ENCODE measurements around the gene TVP23A.

GRCh38 chr16:8551314-8551889, 38.9 kb downstream of the TMEM114 start:
- PRO-cap: no peak

- PRO-cap: unidirectional peak, plus-strand start at chr16:8622077; unidirectional peak, minus-strand start at chr16:8622178
Observed at GRCh38 chr16:8621834-8622696, 567 bp downstream of the METTL22 start.

DNA sequence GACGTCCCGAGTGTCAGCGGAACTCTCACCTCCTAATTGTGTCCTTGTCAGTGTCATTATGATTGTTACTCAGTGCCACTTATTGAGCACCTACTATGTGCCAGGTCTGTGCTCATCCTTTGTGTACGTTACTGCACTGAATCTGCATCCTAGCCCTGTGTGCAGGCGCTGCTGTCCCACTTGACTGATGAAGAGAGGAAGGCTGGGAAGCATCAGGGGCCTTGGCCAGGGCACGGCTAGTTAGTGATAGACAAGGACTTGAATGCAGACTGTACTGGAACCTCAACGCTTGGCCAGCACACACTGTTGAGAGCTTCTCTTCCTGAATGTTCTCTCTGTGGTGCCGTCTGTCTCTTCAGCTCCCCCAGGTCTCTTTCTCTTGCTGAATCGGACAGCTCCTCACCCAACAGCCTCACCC, 21.1 kb downstream of the METTL22 start:
- PRO-cap: no peak

GRCh38 chr16:8864150-8865002, 4.4 kb downstream of the CARHSP1 start:
- PRO-cap: no peak

DNA sequence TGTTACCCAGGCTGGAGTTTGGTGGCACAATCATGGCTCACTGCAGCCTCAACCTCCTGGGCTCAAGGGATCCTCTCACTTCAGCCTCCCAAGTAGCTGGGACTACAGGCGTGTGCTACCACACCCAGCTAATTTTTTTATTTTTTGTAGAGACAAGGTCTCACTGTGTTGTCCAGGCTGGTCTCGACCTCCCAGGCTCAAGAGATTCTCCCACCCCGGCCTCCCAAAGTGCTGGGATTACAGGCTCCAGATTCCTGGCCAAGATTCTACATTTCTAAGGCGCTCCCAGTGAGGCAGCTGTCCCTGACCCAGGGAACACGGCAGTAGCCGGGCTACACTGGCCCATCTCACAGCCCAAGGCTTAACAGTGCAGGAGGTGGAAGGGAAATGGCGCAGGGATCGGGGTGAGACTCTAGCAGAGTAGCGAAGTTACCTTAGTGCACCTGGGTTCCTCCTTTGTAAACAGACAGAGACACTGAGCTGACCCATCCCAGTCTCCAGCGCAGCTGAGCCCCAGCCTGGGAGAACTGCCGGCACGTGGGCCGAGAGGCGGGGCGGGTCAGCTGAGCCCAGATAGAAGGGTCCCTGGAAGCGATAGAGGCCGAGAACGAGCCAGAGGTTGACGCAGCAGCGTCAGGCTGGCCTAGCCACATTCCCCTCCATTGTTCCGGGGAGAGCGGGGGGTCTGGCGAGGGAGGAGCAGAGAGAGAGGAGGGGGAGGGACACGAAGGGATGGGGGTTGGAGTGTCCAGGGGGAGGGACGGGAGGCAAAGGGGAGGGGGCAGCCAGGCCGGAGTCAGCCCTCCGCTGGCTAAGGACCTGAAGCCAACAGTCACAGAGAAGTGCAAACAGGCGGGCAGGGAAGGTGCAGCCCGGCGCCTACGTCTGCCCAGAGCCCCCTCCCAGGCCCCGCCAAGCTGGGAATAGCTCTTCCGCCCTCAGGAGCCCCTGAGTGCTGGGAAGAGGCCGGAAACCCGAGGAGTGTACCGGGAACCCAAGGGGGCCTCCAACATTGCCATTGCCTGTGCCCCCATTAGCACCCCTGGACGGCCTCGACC, 2.5 kb downstream of the CARHSP1 start:
- PRO-cap: unidirectional peak, plus-strand start at position 604 of the sequence; unidirectional peak, plus-strand start at position 835 of the sequence

DNA sequence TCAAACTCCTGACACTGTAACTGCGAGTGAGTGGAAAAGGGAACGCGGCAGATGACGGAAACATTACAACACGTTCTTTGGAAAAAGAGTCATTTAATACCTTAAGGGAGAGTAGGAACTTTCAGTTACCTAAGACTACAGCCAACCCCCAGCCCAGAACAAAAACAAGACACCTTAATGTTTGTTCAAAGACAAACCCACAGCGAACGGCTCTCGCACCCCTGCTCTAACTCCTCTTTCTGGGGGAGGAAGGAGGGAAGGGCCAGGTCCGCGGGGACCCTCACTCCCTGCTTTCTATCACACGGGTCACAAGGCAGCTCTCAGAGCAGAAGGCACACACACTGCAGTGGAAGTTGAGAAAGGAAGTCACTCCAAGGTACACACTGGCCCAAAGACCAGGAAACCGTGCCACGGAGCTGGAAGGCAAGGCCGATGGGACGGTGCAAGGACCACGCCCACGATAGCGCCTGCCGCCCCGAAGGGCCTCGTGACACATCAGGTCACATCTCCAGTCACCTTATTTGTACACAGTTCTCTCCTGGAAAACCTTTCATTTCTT, 9.9 kb downstream of the LITAFD start:
- PRO-cap: no peak

DNA sequence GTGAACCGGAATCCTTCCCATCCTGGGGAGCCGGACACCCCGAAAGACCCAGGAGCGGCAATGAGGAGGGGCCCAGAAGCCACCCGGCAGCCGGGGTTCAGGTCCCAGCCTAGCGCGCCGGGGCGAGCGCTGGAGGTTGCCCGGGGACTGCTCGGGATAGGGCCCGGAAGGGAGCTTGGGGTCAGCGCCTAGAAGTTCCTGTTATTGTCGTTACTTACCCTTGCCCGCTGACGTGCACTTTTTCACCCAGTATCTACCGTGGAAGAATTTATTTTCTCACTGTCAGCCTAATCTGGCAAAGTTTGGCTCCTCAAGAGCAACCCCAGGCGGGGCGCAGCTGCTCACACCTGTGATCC, 448 bp upstream of the USP7 start:
- PRO-cap: no peak

DNA sequence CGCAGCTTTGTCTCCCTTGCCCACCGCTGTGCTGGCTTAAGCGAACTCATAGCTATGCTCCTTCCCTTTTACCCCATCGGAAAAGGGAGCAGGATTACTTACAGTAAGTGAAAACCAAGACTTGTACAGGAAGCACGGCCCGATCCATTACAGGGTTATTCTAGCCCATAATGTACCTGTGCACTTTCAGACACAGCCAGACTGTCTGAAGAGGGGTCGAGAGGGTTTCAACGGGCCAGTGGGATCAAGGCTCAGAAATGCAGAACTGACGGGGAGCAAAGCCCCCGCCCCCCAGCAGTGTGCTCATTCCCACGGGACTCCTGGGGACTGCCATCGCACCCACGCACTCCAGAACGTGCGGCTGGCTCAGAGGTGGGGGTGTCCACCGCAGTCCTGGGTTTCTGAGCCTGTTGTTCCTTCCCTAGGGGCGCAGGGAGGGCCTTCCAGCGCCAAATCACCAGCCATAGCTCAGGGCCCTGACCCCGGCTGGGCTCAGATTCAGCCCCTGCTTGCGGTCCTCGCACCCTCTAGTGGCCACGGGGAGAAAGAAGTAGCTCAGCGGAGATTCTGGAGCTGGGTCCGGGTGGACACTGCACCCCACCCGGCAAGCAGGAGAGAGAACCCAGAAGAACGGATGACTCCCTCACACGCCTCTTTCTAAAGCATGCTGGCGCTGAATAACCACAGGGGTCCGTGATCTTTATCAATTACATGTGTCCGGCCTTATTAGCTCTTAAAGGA, 44.9 kb upstream of the USP7 start:
- PRO-cap: no peak

GRCh38 chr16:10457220-10458149, 71.6 kb downstream of the ATF7IP2 start:
- PRO-cap: no peak

GRCh38 chr16:10520263-10520997, 60.0 kb downstream of the EMP2 start:
- PRO-cap: no peak

DNA sequence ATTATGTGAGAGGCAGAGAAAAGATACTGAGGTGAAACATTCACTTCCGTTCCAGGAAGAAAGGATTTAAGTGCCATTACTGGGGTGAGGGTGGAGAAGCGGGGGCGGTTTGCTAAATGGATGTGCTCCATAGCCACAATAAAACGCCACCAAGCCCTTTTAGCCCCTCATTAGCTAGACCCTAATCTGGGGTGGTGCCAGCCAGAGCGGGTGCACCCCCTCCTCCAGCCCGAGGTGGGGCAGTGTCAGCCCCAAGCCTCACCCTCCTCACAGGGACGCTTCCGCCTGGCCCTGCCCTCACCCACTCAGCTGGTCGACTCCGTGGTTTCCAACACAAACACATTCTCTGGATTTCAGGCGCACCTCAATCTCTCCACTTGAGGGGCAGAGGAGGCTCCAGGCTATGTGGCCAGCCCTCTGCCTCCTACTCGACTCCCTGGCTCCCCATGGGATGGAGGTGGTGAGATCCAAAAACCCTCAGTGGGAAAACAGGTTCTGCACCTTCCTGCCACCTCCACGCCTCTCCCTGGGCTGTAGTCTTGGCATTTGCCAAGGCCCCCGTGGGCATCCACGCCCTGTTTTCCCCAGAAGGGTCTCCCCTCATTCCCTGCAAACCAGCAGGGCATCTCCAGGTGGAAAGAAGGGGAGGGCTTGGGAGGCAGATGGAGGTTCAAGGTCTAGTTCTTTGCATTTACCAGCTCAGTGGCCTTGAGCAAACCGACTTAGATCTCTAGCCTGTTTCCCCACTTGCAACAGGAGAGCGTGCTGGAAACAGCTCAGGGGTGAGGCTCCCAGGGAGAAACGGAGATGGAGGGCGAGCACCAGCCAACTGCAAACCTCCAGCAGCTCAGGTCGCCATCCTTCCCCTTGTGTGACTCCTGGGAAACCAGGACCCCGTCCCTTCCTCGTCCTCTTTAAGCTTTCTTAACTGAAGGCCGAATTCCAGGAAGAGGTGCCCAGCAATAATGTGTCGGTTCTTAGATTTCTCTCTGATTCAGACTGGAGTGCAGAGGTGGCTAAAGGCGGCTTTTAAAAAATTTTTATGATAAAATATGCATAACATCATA, 1.7 kb downstream of the EMP2 start:
- PRO-cap: no peak

GRCh38 chr16:10688284-10688774, 6.4 kb downstream of the TEKT5 start:
- PRO-cap: no peak

- PRO-cap: no peak
Observed at GRCh38 chr16:10818394-10819149, at the start of gene TVP23A. Gene TVP23A, minus strand, starts transcription at chr16:10818794.

DNA sequence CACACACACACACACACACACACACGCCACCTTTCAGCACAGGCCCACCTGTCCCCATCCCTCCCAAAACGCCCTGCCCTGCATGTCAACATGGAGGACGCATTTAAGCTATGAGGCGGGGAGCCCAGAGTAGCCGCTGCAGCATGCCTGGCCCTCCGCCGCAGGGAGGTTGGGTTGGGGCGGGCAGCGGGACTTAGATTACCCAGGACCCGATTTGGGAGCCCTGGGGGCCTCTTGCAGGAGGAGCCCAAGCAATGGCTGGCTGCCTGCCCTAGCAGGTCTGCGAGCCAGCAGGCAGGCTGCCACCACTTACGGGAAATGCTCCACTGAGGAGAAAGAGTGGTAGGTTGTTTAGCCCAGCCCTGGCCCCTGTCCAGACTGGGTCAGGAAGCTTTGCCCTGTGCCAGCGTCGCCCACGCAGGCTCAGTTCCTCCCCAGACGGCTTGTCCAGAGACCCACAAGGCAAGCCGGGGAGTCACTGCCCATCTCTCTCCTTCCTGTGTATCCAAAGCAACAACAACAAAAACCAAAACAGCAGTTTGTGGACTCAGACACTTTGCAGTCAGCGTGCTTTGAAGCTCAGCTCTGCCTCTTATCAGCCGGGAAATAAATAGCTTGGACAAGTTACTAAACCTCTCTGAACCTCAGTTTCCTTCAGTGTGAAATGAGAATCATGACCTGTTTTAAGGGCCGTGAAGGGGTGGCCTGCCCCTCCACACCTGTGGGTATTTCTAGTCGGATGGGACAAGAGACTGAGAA, 10.3 kb upstream of the TVP23A start:
- PRO-cap: no peak

DNA sequence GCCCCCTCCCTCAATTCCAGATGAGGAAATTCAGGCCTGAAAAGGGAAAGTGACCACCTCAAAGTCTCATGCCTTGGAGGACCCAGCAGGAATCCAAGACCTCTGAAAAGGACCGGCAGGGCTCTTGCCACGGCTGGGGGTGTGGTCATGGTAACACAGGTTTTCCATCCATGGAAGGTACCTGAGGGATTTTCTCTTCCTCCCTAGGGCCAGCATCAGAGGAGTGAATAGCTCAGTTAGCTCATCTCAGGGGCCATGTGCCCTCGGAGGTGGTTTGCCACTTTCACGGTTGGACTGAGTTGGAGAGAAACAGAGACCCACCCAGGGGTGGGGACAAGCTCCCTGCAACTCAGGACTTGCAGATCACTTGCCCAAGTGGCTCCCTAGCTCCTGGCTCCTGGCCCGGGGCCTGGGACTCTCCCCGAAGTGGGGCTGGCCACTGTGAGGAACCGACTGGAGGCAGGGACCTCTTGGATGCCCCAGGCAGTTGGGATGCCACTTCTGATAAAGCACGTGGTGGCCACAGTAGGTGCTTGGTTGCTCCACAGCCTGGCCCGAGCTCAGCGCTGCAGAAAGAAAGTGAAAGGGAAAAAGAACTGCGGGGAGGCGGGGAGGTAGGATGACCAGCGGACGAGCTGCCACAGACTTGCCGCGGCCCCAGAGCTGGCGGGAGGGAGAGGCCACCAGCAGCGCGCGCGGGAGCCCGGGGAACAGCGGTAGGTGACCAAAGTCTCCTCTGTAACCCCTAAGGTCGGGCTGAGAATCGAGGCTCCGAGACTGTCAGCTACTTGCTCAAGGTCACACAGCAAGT, 1.5 kb downstream of the CIITA start:
- PRO-cap: bidirectional peak, plus-strand start at position 280 of the sequence, minus-strand start at position 146 of the sequence; bidirectional peak, plus-strand start at position 366 of the sequence, minus-strand start at position 310 of the sequence; bidirectional peak, plus-strand start at position 589 of the sequence, minus-strand start at position 579 of the sequence

GRCh38 chr16:10943458-10943841, 914 bp upstream of the CLEC16A start:
- PRO-cap: no peak

GRCh38 chr16:11007370-11008013, 63.1 kb downstream of the CLEC16A start:
- PRO-cap: no peak

GRCh38 chr16:11113622-11113903, 142.4 kb downstream of the SOCS1 start:
- PRO-cap: no peak

DNA sequence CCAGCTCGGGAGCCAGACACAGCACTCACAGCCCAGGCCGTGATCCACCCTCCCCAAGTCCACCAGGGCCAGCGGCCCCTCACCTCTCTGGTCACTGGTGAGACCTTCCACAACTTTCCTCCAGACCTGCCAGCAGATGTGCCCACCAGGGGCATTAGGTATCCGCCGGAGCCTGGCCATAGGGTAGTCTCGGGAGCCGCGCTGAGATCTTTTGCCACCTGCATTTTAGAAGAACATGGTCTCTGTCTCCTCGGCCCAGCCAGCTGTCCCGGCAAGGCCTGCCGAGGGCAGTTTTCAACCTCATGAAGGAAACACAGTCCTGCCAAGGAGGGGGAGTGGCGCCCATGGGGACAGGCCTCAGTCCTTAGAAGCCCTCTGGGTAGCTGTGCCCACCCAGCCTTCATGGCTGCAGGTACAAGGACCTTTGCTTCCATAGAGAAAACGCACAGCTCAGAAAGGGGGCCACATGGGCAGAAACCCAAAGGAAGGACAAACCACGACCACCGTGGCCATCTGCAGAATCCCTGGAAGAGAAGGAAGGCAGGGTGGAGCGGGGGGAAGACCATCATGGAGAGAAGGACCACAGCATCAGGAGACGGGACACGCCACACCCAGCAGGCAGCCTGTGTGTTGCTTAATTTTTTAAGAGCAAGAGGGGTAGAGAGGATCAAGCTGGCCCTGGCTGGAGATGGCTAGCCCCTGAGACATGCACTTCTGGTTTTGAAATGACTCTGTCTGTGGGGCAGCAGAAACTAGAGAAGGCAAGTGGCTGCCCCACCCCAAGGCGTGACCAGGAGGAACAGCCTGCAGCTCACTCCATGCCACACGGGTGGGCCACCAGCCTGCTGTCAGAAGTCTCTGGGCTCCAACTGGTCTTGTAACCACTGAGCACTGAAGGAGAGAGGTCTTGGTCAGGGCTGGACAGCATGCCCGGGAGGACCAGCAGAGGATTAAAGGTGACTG, 75.8 kb downstream of the SOCS1 start:
- PRO-cap: no peak

GRCh38 chr16:11303385-11303832, 22.3 kb upstream of the PRM1 start:
- PRO-cap: no peak

All from REH cell (cell line).